Bile duct (tissue), 1 donor: ENCODE data around the gene ACAA2.

GRCh38 chr18:48949706-48950653, 785 bp downstream of the SMAD7 start:
- PRO-cap = bidirectional peak, plus-strand start at chr18:48950025, minus-strand start at chr18:48949941

GRCh38 chr18:48951335-48951570, 488 bp upstream of the SMAD7 start:
- PRO-cap = no peak

- PRO-cap = bidirectional peak, plus-strand start at chr18:48951854, minus-strand start at chr18:48951826; bidirectional peak, plus-strand start at chr18:48952289, minus-strand start at chr18:48952018
These were observed 958 bp upstream of the SMAD7 start for GRCh38 chr18:48951717-48952129.

DNA sequence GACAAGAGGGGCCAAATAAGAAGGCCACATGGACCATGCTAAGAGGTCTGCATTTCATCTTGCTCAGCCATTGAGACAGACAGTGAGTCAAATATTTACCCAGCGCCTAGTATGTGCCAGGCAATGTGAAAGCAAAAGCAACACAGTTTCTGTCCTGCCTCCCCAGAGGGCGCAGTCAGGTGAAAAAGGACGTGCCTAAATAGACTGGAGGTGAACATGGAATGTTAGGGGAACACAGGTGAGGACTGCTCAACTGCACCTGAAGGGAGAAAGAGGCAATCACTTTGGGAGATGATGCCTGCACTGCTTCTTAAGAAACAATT, 218.2 kb upstream of the SMAD7 start:
- PRO-cap = no peak

GRCh38 chr18:49486580-49486904, 492 bp downstream of the C18orf32 start:
- PRO-cap = no peak

GRCh38 chr18:49491102-49491569, 1.1 kb downstream of the RPL17 start:
- PRO-cap = no peak

DNA sequence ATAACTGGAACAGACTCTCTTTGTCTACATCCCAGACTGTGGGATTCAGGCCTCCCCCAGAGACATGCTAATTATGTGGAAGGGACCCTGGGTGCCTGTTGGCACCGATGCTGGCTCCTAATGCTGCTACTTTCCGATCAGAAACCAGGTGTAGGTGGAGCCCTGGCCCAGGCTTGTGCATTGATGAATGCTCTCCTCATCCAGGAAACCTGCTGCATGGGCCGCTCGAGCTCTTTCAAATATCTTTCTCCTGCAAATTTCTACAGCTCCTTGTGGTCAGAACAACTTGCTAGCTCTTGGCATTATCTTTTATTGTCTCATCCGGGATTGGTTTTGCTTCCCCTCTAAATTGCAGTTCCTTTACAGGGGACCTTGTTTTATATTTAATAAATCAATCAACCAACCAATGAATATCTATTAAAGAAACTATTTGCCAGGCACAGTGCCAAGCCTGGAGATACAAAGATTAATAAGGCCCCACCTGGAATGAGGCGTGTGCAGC, 51.6 kb downstream of the LIPG start:
- PRO-cap = no peak

- PRO-cap = no peak
These were observed 83.7 kb downstream of the ACAA2 start for GRCh38 chr18:49729642-49730058.

GRCh38 chr18:49810950-49811989, 2.1 kb downstream of the ACAA2 start:
- PRO-cap = no peak

- PRO-cap = bidirectional peak, plus-strand start at chr18:49813250, minus-strand start at chr18:49813018; bidirectional peak, plus-strand start at chr18:49813610, minus-strand start at chr18:49813523
These were observed at the start of gene ACAA2 for GRCh38 chr18:49812899-49813784. ACAA2 (minus strand) TSS chr18:49813533.

- PRO-cap = no peak
These were observed 24.1 kb upstream of the ACAA2 start for GRCh38 chr18:49837454-49837852.

DNA sequence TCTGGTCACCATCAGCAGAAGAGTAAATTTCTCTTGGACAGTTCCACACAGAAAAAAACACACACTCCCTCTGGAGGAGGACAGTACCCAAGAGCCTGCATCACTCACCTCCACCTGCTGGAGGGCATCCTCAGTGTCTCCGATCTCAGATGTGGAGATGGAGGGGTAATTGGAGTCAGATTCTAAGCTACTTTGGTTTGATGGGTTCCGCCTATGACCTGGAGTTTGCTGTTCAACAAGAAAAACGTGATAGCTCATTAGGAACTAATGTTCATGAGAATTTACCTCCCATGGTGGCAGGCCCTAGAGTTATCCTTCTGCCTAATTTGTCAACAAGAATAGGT, 64.3 kb upstream of the ACAA2 start:
- PRO-cap = no peak

GRCh38 chr18:50280567-50281044, 717 bp downstream of the MBD1 start:
- PRO-cap = no peak

DNA sequence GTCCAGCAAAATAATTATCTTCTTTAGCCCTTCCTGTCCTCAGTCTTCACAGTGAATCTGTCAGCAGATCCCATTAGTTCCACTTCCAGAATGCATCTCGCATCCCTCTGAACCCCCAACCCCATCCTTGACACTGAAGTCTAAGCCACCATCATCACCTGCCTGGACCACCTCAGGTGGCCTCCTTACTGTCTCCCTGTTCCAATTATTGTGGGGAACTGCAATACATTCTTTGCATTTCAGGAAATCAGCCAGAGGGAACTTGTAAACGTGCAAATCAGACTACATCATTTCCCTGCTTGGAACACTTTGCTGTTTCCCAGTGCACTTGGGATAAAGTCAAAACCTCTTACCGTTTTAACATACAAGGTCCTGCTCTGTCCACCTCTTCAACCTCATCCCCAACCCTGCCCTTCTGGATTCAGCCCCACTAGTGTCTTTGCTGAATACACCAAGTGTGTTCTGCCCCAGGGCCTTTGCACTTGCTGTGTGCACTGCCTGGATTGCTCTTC, 63.6 kb downstream of the MAPK4 start:
- PRO-cap = no peak

GRCh38 chr18:50650597-50651172, 90.8 kb downstream of the MAPK4 start:
- PRO-cap = no peak

DNA sequence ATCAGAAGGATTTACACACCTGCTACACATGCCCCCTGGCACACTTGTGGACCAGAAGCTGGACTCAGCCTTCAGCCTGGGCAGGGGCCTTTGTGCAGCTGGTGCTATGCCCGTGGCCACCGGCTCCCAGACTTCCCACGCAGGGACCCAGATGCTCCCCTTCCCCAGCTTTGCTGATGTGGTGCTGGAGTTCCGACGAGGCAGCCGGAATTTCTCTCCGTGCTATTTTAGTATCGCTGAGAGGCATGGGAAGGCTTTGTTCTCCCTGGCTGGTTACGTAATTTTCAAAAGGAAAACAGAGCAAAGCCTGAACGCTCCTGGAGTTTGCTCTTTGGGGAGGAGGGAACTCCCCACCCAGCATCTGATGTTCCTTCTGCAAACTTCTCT, 94.7 kb downstream of the MAPK4 start:
- PRO-cap = no peak

DNA sequence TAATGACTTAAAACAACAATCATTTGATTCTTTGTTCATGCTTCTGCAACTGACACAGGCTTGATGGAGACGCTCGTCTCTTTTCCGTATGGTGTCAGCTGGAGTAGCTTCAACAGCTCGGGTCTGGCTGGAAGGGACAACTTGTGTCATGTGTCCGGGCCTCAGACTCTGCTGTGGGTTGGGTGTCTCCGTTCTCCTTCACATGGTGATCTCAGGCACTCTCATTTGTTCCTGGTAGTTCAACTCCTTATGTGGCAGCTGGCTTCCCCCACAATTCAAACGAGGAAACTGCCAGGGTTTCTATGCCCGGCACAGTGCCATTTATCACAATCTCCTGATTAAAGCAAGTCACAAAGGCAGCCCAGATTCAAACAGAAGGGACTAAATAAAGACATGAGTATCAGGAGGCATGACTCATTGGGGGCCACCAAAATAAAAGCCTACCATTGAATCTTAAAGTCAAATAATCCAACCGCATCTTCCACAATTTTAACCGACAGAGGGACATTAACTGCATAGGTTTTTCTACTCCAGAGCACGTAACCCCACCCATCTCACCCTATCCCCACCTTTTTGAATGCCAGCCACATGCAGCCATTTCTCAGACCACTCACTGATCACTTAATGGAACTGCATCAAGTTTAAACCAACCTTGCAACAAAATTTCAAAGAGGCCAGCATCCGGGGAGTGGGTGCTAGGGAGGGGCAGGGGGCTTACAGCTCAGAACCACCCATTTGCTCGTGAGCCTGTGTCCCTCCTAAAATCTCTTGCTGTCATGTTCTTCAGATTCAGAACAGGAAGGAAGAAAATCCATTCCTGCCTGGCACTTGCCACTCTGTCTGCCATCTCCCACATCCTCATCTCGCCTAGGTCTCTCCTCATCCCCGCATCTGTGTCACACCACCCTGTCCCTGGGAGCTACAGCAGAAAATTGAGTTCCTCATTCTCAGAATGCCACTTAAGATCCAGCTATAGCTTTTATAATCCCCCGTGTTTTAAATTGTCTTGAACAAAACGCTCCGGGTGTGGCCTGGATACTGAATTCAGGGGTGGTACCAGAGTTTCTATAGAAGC, 22.4 kb downstream of the MRO start:
- PRO-cap = no peak

DNA sequence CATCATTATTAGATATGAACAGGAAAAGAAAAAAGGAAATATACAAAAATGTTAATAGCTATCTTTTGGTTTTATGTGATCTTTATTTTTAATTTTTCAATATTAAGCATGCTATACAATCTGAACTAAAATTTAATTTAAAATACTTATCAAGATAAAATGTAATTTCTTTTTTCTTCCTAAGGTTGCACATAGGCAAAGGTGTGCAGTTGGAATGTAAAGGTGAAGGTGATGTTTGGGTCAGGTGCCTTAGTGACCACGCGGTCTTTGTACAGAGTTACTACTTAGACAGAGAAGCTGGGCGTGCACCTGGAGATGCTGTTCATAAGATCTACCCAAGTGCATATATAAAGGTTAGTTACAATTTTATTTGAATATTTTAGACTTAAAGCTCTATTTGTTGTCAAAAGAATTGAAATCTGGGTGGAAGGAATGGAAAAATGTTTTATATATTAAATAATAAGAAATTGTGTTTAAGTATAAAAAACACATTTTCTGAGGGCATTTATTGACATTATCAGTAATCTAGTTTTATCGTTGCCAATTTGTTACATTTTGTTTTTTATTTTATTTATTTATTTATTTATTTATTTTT, 36.9 kb downstream of the SMAD4 start:
- PRO-cap = no peak

- PRO-cap = no peak
These were observed 54.4 kb downstream of the SMAD4 start for GRCh38 chr18:51084404-51084812.

- PRO-cap = no peak
These were observed 3.8 kb downstream of the MEX3C start for GRCh38 chr18:51193585-51194139.